HepG2 (cell line): ENCODE results near the genes SNX2 and CSNK1G3.

- RRBS, 2 experiments: no CpG with 5 or more reads among the region's 3 CpGs
CAGE:
- cytosol, long polyA minus RNA: no peak
- cytosol, long polyA plus RNA: no peak
- long polyA plus RNA: no peak
- nucleus, long polyA minus RNA: no peak
- nucleus, long polyA plus RNA: no peak
Observed at GRCh38 chr5:115709550-115710104, 83.8 kb upstream of the TMED7 start.

- RRBS, 2 experiments: no CpG with 5 or more reads among the region's 1 CpG
CAGE:
- cytosol, long polyA minus RNA: no peak
- cytosol, long polyA plus RNA: no peak
- long polyA plus RNA: no peak
- nucleus, long polyA minus RNA: no peak
- nucleus, long polyA plus RNA: no peak
Observed at GRCh38 chr5:115801945-115802461, 14.5 kb downstream of the CDO1 start.

DNA sequence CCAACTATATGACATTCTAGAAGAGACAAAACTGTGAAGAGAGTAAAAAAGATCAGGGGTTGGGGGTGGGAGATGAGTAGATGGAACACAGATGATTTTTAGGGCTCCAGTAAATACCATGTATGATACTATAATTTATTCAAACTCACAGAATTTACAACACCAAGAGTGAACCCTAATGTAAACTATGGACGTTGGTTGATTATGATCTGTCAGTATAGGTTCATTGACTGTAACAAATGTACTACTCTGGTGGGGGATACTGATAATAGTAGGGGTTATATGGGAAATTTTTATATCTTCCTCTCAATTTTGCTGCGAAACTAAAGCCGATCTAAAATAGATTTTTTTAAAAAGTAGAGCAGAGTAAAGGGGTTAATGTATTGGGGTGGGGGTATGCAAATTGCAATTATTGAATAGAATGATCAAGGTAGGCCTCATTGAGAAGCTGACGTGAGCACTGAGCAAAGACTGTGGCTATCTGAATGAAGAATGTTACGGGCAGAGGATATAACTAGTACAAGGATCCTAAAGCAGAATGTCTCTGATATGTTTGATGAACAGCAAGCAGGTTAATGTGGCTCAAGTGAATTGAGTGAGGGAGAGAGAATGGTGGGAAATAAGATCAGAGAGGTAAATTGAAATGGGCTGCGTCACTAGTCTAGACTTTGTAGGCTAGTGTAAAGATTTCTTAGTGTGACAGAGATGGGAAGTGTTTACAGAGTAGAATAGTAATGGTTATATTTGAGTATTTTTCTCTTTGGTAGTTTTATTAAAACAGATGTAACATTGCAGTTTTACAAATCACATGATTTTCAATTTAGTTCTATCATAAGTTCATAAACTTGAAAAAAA, 152.0 kb downstream of the COMMD10 start:
- RRBS, 2 experiments: no CpG with 5 or more reads among the region's 6 CpGs
CAGE:
- cytosol, long polyA minus RNA: no peak
- cytosol, long polyA plus RNA: no peak
- long polyA plus RNA: no peak
- nucleus, long polyA minus RNA: start-site peak on the plus strand centred at position 270 of the sequence, 35 bp wide, 13 reads; start-site peak on the plus strand centred at position 386 of the sequence, 86 bp wide, 8 reads
- nucleus, long polyA plus RNA: no peak

- RRBS, 2 experiments: no CpG with 5 or more reads among the region's 4 CpGs
CAGE:
- cytosol, long polyA minus RNA: no peak
- cytosol, long polyA plus RNA: no peak
- long polyA plus RNA: no peak
- nucleus, long polyA minus RNA: no peak
- nucleus, long polyA plus RNA: no peak
Observed at GRCh38 chr5:116374312-116374825, 200.3 kb downstream of the SEMA6A start.

- RRBS, 2 experiments: no CpG with 5 or more reads among the region's 16 CpGs
CAGE:
- cytosol, long polyA minus RNA: no peak
- cytosol, long polyA plus RNA: no peak
- long polyA plus RNA: no peak
- nucleus, long polyA minus RNA: no peak
- nucleus, long polyA plus RNA: no peak
Observed at GRCh38 chr5:116575236-116575612, 601 bp upstream of the SEMA6A start.

DNA sequence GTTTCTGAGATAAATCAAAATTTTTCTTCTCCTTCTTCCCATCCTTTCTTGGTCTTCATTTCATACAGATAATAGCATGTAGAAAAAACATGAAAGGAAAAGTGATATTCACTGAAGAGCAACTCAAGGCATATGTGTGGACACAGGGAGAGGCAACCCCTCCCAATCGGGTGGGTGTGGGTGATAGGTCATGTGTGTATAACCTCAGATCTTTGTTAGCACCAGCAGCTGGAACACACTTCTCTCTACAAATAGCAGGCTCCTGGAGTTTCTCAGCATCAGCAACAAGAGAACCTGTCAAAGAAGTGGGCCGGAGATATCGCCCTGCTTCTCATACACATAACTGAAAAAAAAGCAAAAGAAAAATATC, 426.4 kb downstream of the DTWD2 start:
- RRBS, 2 experiments: no CpG with 5 or more reads among the region's 3 CpGs
CAGE:
- cytosol, long polyA minus RNA: no peak
- cytosol, long polyA plus RNA: no peak
- long polyA plus RNA: no peak
- nucleus, long polyA minus RNA: no peak
- nucleus, long polyA plus RNA: no peak

- RRBS, 2 experiments: no CpG with 5 or more reads among the region's 7 CpGs
CAGE:
- cytosol, long polyA minus RNA: no peak
- cytosol, long polyA plus RNA: no peak
- long polyA plus RNA: no peak
- nucleus, long polyA minus RNA: no peak
- nucleus, long polyA plus RNA: no peak
Observed at GRCh38 chr5:119287294-119288444, 68.2 kb upstream of the TNFAIP8 start.

- RRBS, 2 experiments: no CpG with 5 or more reads among the region's 8 CpGs
CAGE:
- cytosol, long polyA minus RNA: no peak
- cytosol, long polyA plus RNA: no peak
- long polyA plus RNA: no peak
- nucleus, long polyA minus RNA: no peak
- nucleus, long polyA plus RNA: no peak
Observed at GRCh38 chr5:119328381-119329217, 27.2 kb upstream of the TNFAIP8 start.

DNA sequence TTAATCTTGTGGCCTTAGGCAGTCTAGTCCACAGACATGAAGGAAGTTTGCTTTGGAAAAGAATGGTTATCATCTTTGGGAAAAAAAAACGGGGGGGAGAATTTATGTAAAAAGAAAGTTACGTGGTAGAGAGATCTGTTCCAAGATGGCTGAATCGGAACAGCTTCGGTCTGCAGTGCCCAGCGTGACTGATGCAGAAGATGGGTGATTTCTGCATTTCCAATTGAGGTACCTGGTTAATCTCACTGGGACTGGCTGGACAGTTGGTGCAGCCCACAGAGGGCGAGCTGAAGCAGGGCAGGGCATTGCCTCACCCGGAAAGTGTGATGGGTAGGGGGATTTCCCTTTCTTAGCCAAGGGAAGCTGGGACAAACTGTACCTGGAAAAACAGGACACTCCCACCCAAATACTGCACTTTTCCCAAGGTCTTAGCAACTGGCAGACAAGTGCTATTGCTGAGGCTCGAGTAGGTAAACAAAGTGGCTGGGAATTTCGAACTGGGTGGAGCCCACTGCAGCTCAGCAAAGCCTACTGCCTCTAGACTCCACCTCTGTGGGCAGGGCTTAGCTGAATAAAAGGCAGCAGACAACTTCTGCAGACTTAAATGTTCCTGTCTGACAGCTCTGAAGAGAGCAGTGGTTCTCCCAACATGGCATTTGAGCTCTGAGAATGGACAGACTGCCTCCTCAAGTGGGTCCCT, 13.1 kb upstream of the HSD17B4 start:
- RRBS, 2 experiments: no CpG with 5 or more reads among the region's 9 CpGs
CAGE:
- cytosol, long polyA minus RNA: no peak
- cytosol, long polyA plus RNA: no peak
- long polyA plus RNA: no peak
- nucleus, long polyA minus RNA: no peak
- nucleus, long polyA plus RNA: no peak

- RRBS, 2 experiments: no CpG with 5 or more reads among the region's 17 CpGs
CAGE:
- cytosol, long polyA minus RNA: no peak
- cytosol, long polyA plus RNA: no peak
- long polyA plus RNA: no peak
- nucleus, long polyA minus RNA: no peak
- nucleus, long polyA plus RNA: no peak
Observed at GRCh38 chr5:119779926-119780551, 150.7 kb downstream of the FAM170A start.

GRCh38 chr5:120702550-120703253, 238.6 kb downstream of the PRR16 start:
- RRBS, 2 experiments: no CpG with 5 or more reads among the region's 21 CpGs
CAGE:
- cytosol, long polyA minus RNA: no peak
- cytosol, long polyA plus RNA: no peak
- long polyA plus RNA: no peak
- nucleus, long polyA minus RNA: no peak
- nucleus, long polyA plus RNA: no peak

GRCh38 chr5:122751140-122751937, 23.5 kb upstream of the SNX2 start:
- RRBS, 2 experiments: no CpG with 5 or more reads among the region's 7 CpGs
CAGE:
- cytosol, long polyA minus RNA: no peak
- cytosol, long polyA plus RNA: no peak
- long polyA plus RNA: no peak
- nucleus, long polyA minus RNA: no peak
- nucleus, long polyA plus RNA: no peak

- RRBS, 2 experiments: 0 to 3% methylated on average over 6 of the region's 65 CpGs
CAGE:
- cytosol, long polyA minus RNA: start-site peak on the plus strand at chr5:122775080-122775084, 28 reads
- cytosol, long polyA plus RNA: start-site peak on the plus strand at chr5:122775039-122775097, 179 and 352 reads in 2 replicates
- long polyA plus RNA: start-site peak on the plus strand at chr5:122775038-122775097, 530 and 617 reads in 2 replicates; start-site peak on the plus strand at chr5:122775168-122775177, 41 and 38 reads in 2 replicates
- nucleus, long polyA minus RNA: no peak
- nucleus, long polyA plus RNA: start-site peak on the plus strand at chr5:122775064-122775097, 134 and 208 reads in 2 replicates
Observed at GRCh38 chr5:122774951-122775812, at the start of gene SNX2. Gene SNX2 (plus strand): TSS chr5:122775080.

- RRBS, 2 experiments: no CpG with 5 or more reads among the region's 20 CpGs
CAGE:
- cytosol, long polyA minus RNA: no peak
- cytosol, long polyA plus RNA: no peak
- long polyA plus RNA: no peak
- nucleus, long polyA minus RNA: no peak
- nucleus, long polyA plus RNA: no peak
Observed at GRCh38 chr5:122844807-122845183, 618 bp upstream of the SNX24 start.

DNA sequence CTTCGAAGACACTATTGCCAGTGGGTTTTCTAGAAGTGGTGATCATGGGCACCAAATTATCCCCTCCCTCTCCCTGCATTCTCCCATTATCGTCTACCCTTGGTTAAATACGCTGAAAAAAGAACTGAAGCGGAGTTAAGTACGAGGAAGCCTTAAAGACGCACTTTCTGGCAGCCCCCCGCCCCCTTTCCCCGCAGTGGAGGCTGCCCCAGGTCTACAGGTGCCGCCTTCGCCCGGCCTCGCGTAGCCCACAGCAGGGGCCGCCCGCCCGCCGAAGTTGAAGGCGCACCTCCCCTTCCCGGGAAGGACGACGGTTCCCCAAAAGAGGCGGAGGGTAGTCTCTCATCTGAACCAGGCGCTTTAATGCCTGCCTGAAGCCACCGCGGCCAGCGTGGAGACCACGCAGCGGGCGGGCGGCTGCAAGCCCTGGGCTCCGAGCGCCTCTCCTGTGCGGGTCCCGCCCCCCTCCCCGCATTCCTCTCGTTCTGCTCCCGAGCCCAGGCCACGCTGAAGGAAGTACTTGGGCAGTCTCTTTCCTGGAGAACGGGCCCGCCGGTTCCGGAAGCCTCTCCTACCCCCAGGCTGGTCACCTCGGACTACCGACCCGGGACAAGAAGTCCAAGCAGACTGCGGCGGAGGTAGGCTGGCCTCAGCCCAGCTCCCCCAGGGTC, 739 bp downstream of the PPIC start:
- RRBS, 2 experiments: under 1 to 3% methylated on average over 12 to 15 of the region's 47 CpGs
CAGE:
- cytosol, long polyA minus RNA: no peak
- cytosol, long polyA plus RNA: no peak
- long polyA plus RNA: no peak
- nucleus, long polyA minus RNA: no peak
- nucleus, long polyA plus RNA: no peak

- RRBS, 2 experiments: 2 to 3% methylated on average over 6 of the region's 52 CpGs
CAGE:
- cytosol, long polyA minus RNA: no peak
- cytosol, long polyA plus RNA: no peak
- long polyA plus RNA: no peak
- nucleus, long polyA minus RNA: no peak
- nucleus, long polyA plus RNA: no peak
Observed at GRCh38 chr5:123089394-123089936, 424 bp downstream of the PRDM6 start.

DNA sequence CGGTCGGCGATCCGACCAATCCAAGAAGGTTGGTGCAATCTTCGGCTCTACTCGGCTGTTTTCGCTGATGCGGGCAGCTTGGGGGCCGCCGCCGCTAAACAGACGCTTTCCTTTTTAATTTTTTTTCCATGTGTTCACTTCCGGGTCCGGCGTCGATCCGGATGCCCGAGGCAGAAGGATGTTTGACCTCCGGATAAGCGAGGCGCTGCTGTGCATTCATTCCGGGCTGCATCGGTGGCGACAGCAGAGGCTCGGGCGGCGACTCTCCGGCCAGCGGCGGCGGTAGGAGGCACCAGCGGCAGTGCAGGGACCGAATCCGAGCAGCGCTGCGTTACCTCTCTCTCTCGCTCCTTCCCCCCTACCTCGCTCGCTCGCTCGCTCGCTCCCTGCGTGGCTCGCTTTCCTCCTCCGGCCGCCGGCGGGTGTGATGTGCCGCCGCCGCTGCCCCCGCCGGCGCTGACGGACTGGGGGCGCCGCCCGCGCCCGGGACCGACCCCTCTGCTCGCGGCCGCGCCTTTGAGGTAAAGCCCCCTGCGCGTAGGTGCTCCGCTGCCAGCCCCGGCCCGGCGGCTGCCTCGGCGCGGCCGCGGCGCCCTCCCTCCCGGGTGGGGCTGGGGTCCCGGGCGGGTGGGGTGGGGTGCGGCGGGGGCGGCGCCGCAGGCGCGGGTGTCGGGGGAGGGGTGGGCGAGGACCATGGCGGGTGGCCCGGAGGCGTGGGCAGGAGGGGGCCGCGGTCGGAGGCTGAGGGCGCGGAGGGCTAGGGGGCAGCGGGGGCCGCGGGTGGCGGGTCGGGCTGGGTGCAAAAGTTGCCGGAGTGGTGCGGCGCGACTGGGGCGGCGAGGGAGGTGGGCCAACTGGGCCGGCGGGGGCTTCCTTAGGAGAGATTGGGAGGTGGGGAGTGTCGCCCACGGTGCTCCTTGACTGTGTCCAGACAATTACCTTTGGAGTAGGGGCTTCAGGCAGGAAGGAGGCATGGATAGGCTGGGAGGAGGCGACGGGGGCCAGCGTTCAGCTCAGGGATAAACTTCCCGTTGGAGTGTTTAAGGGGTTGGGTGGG, at the start of gene CSNK1G3:
Gene CSNK1G3 (plus strand): TSS at position 128 of the 1,057 bp plus-strand sequence.
- RRBS, 2 experiments: under 1 to 3% methylated on average over 50 to 56 of the region's 116 CpGs
CAGE:
- cytosol, long polyA minus RNA: start-site peak on the plus strand centred at position 174 of the sequence, 91 bp wide, 293 reads
- cytosol, long polyA plus RNA: no peak
- long polyA plus RNA: start-site peak on the plus strand centred at position 157 of the sequence, 113 bp wide, 213 and 212 reads in 2 replicates
- nucleus, long polyA minus RNA: start-site peak on the plus strand centred at position 160 of the sequence, 121 bp wide, 40 reads
- nucleus, long polyA plus RNA: start-site peak on the plus strand centred at position 155 of the sequence, 117 bp wide, 49 and 138 reads in 2 replicates

DNA sequence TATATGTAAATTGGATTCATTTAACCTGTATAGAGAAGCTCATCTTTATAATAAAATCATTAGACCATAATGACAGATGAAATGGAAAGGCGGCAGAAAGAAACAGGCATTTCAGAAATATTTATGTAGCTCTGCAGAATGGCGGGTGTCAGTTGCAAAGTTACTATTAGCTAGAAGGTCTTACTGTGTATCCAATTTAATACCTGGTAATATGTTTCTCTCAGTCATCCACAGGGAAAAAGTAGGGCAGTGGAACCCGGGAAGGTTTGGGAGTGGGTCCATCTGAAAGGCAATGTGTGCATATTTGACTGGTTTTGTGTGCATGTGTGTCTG, 575.0 kb downstream of the CSNK1G3 start:
- RRBS, 2 experiments: no CpG with 5 or more reads among the region's 3 CpGs
CAGE:
- cytosol, long polyA minus RNA: no peak
- cytosol, long polyA plus RNA: no peak
- long polyA plus RNA: no peak
- nucleus, long polyA minus RNA: no peak
- nucleus, long polyA plus RNA: no peak

GRCh38 chr5:124402059-124402695, 344.3 kb downstream of the ZNF608 start:
- RRBS, 2 experiments: no CpG with 5 or more reads among the region's 6 CpGs
CAGE:
- cytosol, long polyA minus RNA: no peak
- cytosol, long polyA plus RNA: no peak
- long polyA plus RNA: no peak
- nucleus, long polyA minus RNA: no peak
- nucleus, long polyA plus RNA: no peak

GRCh38 chr5:124902005-124902704, 155.7 kb upstream of the ZNF608 start:
- RRBS, 2 experiments: no CpG with 5 or more reads among the region's 3 CpGs
CAGE:
- cytosol, long polyA minus RNA: no peak
- cytosol, long polyA plus RNA: no peak
- long polyA plus RNA: no peak
- nucleus, long polyA minus RNA: no peak
- nucleus, long polyA plus RNA: no peak